CD14-positive monocyte (primary cell): ENCODE data around the genes KCTD18, CLK1 and TMEM237.

DNA sequence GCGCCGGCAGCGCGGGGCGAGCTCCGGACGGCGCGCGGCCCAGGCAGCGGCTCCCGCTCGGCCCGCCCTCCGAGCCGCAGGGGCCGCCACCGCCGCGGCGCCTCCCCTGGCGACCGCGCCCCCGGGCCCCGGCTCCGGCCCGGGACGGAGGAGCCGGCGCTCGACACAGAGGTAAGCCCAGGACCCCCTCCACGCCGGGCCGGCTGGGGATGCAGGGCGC, 169 bp downstream of the SPATS2L start:
- CAGE, long polyA plus RNA, result no peak

GRCh38 chr2:200308013-200308682, 1.7 kb downstream of the SPATS2L start:
- CAGE, long polyA plus RNA, result no peak

- CAGE, long polyA plus RNA, result no peak
These were observed 46.3 kb downstream of the SPATS2L start for GRCh38 chr2:200352596-200353327.

GRCh38 chr2:200431539-200432389, 78.1 kb downstream of the KCTD18 start:
- CAGE, long polyA plus RNA, result no peak

DNA sequence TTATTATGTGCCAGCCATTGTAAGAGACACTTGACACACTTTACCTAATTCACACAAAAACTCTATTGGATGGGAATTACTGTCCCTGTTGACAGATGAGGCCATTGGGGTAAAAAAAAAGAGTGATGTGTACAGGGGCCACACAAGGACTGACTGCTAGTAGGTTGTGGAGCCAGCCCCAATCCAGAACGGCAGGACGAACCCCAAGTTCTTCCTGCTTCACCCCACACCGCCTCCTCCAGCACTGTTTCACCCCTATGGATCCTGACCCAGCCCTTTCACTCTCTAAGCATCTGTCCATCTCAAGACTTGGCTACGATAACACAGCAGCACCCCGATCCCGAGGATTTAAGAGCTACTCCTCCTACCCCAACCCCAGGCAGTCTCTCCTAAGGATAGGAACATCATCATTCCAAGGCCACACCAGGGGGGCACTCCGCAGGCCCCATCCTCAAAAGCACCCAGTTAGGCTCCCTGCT, 739 bp downstream of the KCTD18 start:
- CAGE, long polyA plus RNA, result no peak

- CAGE, long polyA plus RNA, result no peak
These were observed at the start of gene KCTD18 for GRCh38 chr2:200509569-200510384. Gene KCTD18, minus strand, starts transcription at chr2:200510068.

DNA sequence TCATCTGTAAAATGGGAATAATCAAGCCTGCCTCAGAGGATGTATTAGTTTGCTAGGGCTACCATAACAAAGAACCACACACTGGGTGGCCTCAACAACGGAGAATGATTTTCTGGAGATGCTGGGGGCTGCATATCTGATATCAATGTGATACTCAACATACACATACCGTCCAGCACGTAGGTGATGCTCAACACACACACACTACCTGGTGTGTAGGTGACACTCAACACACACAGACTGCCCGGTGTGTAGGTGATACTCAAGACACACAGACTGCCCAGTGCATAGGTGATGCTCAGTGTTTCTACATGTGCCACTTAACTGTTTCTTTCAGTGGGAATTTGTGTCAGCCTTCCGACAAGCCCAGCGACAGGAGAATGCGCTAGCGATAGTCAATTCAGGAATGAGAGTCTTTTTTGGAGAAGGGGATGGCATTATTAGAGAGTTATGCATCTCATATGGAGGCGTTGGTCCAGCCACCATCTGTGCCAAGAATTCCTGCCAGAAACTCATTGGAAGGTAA, 26.5 kb downstream of the AOX1 start:
- CAGE, long polyA plus RNA, result no peak

DNA sequence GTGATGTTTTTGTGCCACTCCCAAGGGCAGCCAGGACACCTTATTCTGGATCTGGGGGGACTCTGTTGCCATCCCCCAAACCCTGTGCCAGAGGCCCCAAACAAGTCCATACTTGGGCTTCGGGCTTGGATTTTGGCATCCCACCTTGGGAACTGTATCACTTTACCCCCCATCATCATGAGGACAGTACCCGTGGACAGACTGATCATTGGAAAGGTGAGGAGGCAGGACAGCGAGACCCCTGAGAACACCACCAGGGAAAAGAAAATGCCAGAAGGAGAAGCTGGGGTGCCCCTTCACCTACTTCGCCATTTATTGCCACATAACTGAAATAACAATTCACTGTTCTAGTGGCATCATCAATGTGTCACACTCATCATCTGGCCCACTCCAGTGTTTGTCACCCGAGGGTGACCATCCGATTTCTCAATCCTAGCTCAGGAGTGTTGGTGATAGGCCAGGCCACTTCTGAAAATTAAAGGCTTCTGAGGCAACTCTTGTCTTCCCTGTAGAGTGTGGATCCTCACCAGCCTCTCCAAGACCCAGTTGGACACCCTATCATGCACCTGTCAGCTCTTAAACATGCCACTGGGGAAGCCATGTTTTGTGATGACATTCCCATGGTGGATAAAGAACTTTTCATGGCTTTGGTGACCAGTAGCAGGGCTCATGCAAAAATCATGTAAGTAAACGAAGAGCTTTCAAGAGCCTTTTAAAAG, 63.0 kb upstream of the BZW1 start:
- CAGE, long polyA plus RNA, result no peak

GRCh38 chr2:200782229-200782682, 29.5 kb upstream of the BZW1 start:
- CAGE, long polyA plus RNA, result no peak

- CAGE, long polyA plus RNA, result no peak
These were observed 12.3 kb downstream of the CLK1 start for GRCh38 chr2:200851917-200852739.

DNA sequence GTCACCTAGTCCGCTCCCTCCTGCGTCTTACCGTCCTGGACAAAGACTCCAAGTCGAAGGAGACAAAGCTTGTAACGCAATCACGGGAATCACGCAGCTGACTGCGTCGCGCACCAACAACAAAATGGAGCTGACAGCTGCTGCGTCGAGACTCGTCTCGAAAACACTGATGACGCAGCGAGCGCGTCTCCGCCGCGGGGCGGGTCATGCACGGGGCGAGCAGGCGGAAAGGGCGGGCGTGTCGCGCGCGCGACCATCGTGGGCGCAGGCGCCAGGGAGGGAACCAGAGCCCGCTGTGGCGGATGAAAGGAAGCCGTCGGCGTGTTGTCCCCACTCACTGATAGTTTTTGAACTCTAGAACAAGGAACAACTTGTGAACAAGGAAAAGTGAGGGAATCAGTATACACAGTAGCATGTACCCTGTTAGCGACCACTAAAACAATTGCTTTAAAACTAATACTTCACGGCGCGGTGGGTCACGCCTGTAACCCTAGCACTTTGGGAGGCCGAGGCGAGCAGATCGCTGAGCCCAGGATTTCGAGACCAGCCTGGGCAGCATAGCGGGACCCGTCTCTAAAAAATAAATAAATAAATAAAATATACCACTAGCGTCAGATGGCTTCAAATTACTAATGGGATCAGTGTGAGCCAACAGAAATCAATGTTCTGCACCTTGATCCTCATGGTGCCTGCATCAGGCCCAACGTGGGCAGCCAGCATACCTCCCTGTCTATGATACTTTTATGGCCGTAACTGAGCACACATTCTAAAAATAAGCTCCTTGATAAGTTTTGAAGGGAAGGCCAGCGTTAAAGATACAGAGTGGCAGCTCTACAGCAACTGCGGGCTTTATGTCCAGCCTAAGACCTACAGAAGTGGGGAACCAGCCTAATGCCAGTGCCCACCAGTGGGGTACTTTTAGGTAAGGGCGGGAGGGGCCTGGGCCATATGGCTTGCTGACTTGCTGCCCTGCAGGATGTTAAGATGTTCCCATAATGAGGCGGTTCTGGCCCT, at the start of gene CLK1:
CLK1 (minus strand) TSS at position 126 of the 1,014 bp plus-strand sequence.
- CAGE, long polyA plus RNA, result start-site peak on the minus strand centred at position 119 of the sequence, 58 bp wide, 969 and 845 reads in 2 replicates

GRCh38 chr2:201121170-201121774, 5.3 kb downstream of the CFLAR start:
- CAGE, long polyA plus RNA, result no peak

DNA sequence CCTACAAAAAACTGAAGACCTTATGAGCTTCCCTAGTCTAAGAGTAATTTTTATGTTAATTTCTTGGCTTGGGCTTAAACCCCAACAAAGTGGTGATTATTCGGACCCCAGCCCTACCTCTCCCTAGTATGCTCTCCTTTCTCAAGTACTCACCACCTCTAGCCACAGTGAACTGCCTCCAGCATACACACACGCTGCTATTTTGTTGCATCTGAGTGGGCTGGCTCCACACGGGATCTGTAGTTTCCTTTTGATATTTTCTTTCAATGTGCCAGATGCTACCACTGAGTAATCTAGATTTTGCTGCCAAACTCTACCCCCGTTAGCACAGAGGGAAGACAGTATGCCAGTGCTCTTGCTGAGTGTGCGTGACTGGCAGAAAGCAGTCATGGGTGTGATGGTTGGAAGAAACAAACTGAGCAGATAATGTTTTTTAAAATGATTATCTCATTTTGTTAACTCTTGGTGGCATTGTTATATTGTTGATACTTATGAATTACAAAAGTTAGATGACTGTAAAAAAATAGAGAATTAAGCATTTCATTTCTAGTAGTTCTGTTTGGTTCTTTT, 11.6 kb downstream of the CFLAR start:
- CAGE, long polyA plus RNA, result no peak

DNA sequence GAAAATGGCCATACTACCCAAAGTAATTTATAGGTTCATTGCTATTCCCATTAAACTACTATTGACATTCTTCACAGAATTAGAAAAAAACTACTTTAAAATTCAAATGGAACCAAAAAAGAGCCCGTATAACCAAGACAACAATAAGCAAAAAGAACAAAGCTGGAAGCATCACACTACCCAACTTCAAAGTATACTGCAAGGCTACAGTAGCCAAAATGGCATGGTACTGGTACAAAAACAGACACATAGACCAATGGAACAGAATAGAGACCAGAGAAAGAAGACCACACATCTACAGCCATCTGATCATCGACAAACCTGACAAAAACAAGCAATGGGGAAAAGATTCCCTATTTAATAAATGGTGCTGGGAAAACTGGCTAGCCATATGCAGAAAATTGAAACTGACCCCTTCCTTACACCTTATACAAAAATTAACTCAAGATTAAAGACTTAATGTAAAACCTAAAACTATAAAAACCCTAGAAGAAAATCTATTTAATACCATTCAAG, 13.9 kb upstream of the CASP10 start:
- CAGE, long polyA plus RNA, result no peak

- CAGE, long polyA plus RNA, result no peak
These were observed 26.1 kb downstream of the CASP10 start for GRCh38 chr2:201208821-201209612.

DNA sequence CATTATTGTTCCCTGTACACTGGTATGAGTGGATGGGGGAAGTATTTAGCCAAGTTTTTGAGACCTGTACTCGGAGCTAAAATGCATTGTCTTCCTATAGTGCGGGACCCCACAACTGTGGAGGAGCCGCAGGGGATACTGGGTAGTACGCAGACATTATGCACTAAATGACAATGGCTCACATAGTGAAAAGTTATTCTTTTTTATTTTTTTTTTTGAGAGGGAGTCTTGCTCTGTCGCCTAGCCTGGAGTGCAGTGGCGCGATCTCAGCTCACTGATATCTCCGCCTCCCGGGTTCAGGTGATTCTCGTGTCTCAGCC, 26.1 kb upstream of the CASP8 start:
- CAGE, long polyA plus RNA, result no peak

DNA sequence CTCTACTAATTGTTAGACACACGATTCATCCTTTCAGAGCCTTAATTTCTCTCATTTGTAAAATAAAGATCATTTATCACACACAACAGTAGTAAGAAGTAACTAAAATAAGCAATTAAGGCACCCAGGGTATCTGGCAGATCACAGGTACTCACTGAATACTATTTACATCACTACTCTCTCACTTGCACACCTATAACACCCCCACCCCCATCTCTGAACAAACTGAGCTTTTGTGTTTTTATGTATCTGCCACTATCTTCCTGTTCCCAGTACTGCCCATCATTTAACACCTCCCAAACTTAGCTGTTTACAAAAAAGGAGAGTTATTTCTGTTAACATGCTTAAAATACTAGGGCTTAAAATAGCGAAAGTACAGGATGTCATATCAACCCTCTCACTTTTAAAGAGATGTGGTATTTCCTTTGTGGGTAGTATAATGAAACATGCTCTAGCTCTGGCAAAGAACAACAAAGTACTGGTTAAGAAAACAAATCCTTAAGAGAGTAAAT, 37.2 kb downstream of the TRAK2 start:
- CAGE, long polyA plus RNA, result no peak

DNA sequence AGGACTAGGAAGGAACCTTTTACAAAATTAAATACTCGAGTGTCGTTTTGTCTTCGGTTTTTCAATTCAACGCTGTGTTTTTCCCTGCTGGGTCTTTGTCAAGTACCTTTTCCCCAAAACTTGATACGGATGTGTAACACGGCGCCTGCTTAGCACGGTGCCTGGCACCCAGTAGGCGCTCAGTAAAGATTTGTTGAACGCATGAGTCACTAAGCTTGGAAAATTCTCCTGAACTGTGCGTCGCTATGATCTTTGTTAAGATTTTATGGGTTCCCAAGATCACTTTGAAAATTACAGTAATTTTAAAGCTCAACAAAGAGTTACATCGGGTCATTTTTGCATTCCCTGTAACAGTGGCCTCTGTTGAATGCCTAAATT, 823 bp downstream of the STRADB start:
- CAGE, long polyA plus RNA, result no peak

- CAGE, long polyA plus RNA, result no peak
These were observed 6.9 kb downstream of the STRADB start for GRCh38 chr2:201458520-201458796.

- CAGE, long polyA plus RNA, result no peak
These were observed at the start of gene TMEM237 for GRCh38 chr2:201642932-201643797. Gene TMEM237, minus strand, starts transcription at chr2:201643503.